ENCODE measurements around the gene NTS.

- RRBS, result no CpG with 5 or more reads among the region's 7 CpGs
These were observed 104.9 kb downstream of the MYF5 start for GRCh38 chr12:80821464-80822141.

- RRBS, result no CpG with 5 or more reads among the region's 5 CpGs
These were observed 1.9 kb upstream of the LIN7A start for GRCh38 chr12:80939436-80940177.

DNA sequence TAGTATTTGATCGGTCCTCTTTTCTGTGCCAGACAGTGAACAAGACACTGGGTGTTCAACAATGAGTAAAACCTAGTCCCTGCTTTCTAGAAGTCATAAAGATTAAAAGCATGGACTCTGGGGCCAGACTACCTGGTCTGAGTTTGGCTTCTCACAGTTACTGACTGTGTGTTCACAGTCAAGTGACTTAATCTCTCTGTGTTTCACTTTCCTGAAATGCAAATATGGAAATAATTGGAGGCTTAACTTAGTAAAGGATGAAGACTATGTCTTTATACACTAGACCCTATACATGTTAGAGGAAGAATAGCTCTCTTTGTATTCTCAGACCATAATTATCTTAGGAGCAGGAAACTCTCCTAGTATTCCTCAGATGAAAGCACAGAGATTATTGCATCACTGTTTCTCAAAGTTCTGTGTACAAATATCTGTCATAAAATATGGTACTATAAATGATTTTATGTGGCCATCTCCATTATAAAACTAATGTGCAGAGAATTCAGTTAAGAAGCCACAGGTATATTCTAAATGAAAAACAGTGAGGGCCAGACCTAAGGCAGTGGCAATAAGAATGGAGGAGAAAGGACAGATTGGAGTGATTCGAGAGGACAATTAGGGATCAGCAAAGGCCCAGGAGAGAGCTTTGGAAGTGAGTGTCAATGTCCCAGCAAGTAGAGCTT lies 1.9 kb downstream of the ACSS3 start:
- RRBS, result no CpG with 5 or more reads among the region's 2 CpGs

GRCh38 chr12:81297534-81298063 lies 219.7 kb downstream of the ACSS3 start:
- RRBS, result no CpG with 5 or more reads among the region's 3 CpGs

DNA sequence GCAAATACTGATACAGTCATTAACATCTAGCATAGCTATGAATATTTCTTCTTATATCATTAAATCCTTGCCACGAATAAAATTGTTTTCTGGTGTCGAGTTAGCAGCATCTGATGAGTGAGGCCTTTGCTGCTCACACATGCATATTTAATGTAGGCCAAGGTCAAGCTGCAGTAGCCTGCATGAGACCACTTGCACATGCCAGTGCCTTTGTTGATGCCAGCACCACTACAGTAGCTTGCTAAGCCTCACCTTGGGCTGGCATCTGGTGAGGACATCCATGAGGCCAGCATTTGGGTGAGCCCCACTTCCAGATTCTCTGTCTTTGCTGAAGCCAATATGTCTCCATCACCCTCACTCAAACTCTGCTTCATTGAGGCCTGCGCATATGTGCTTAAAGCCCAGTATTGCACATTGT lies 8.1 kb downstream of the CCDC59 start:
- RRBS, result no CpG with 5 or more reads among the region's 3 CpGs

GRCh38 chr12:82650592-82651141 lies 36.0 kb upstream of the TMTC2 start:
- RRBS, result no CpG with 5 or more reads among the region's 2 CpGs

GRCh38 chr12:82678111-82678484 lies 8.6 kb upstream of the TMTC2 start:
- RRBS, result no CpG with 5 or more reads among the region's 5 CpGs

DNA sequence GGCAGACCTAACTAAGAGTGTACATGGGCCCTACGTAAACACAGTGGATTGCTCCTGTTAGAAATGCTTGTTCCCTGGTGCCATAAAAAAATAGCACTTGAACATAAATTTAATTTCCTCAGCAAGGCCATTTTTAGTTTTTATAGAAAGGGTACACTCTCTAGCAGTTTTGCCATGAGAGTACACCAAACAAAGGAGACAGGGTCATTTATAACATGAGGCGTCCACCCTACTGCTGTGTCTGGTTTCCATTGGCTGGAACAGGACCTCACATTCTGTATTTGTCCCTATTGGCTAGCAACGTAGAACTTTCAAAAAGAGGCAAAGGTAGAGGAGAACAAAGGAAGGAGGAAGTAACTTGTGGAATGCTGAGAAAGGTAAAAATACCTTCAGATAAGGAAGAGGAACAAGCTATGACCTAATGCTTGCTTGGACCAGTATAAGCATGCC lies 118.1 kb downstream of the TMTC2 start:
- RRBS, result no CpG with 5 or more reads among the region's 3 CpGs

DNA sequence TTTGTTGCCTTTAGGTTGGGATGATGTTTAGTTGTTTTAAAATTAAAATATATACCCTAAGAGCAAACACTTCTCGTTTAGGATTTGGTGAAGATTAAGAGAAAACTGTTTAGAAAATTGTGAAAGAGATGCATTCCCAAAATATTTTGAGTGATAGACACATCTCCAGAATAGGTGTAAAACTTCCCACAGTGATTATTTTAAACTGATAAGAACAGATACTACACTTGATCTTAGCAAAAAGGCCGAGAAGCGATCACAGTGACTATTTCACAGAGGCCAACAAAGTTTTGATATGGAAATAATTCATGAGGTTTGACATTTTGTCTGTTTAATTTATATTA lies 18.9 kb downstream of the SLC6A15 start:
- RRBS, result no CpG with 5 or more reads among the region's 3 CpGs

- RRBS, result no CpG with 5 or more reads among the region's 2 CpGs
These were observed 528 bp downstream of the LRRIQ1 start for GRCh38 chr12:85036729-85037029.

- RRBS, result no CpG with 5 or more reads among the region's 20 CpGs
These were observed 775 bp upstream of the ALX1 start for GRCh38 chr12:85279259-85279630.

GRCh38 chr12:85834335-85834710 lies 1.9 kb downstream of the RASSF9 start:
- RRBS, result no CpG with 5 or more reads among the region's 2 CpGs

- RRBS, result no CpG with 5 or more reads among the region's 3 CpGs
These were observed at the start of gene NTS for GRCh38 chr12:85873896-85874529. Gene NTS (plus strand): TSS chr12:85874295.

DNA sequence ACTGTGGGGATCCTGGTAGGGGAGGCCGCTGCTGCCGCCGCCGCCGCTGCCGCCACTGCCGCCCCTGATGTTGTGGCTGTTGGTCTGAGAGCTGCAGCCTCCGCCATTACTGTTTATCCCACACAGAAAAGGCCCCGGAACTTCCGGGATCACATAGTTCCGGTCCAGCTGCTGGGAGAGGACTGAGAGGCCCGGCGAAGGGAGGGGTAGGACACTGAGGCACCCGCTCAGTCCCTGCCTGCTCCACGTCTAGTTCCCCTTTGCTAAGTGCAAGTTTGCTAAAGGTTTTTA lies 244.8 kb downstream of the C12orf50 start:
- RRBS, result no CpG with 5 or more reads among the region's 15 CpGs

GRCh38 chr12:89081170-89081597 lies 271.1 kb downstream of the DUSP6 start:
- RRBS, result no CpG with 5 or more reads among the region's 3 CpGs

DNA sequence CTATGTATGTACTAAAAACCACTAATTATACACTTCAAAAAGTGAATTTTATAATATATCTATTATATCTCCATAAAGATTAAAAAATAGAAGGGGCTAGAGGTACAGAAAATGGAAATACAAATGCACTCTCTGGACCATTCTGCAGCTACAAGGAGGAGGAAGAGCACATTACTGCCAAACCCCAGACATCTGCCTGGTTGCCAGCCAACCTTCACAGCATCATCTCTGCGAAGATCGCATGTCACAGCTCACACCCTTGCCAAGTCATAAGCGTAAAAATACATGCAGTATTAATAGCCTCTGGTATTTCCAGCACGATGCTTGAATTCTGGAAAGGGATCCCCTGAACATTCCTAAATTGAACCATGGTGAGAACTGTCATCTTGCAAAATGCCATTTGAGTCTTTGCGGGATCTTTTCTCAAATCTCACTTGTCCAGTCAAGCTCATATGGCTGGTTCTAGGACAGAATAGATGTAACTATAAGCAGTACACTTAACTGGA lies 211.7 kb downstream of the DUSP6 start:
- RRBS, result no CpG with 5 or more reads among the region's 5 CpGs

DNA sequence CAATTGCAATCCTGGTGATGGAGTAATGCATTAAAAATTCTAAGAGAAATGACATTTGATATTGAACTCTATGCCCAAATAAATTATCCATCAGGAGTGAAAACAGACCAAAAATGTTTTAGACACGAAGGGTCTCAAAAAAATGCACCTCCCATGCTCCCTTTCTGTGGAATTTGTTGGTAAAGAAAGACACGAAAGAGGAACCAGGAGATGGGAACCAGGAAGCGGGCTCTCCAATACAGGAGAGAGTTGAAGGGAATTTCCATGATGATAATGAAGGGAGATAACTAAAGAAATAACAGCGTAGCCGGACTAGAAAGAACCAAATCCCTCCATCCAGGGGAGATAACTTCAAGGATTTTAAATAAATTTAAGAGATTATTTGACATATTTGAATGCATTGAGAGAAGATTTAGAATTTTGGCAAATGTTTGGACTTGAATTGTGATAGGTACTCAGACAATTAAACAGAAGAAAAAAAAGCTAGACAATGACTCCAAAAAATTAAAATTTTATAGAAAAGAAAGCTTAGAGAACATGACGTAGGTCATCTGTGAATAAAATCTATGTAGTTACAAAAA lies 182.9 kb downstream of the DUSP6 start:
- RRBS, result no CpG with 5 or more reads among the region's 6 CpGs

- RRBS, result no CpG with 5 or more reads among the region's 30 CpGs
These were observed 3.2 kb upstream of the DUSP6 start for GRCh38 chr12:89355057-89356374.

GRCh38 chr12:89357112-89357977 lies 5.0 kb upstream of the DUSP6 start:
- RRBS, result no CpG with 5 or more reads among the region's 11 CpGs

GRCh38 chr12:89383408-89383709 lies 31.1 kb upstream of the DUSP6 start:
- RRBS, result no CpG with 5 or more reads among the region's 2 CpGs